HEK293 (cell line): ENCODE data around the gene AGRP.

GRCh38 chr16:67436243-67437335 lies 5.7 kb downstream of the HSD11B2 start:
- PRO-cap, result no peak
- RRBS, 2 experiments, result no CpG with 5 or more reads among the region's 35 CpGs

DNA sequence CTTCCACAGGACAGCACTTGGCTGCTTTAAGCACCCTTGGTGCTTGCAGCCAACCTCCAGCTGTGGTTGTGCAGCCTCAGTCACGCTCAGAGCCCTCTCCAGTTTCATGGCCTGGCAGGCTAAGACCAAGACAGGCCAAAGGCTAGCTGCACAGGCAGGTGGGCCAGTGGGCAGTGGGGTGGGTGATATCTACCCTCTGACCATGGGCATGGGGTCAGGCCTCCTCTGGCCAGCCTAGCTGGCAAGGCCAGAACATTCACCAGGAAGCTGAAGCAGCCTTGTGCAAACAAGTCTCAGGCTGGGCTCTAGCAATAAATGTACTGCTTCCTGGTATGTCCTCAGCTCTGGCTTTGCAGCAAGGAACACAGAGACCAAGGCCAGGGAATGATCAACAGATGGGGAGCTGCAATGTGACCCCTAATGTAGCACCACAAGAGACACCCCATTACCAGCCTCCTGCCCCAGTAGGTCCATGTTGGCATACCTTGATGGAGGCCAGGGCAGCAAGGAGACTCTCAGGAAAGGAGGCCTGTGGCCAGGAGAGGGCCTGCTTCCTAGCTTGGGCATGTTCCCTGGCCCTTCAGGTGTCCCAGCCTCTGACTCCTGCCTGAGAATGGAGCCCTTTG lies 20.9 kb downstream of the HSD11B2 start:
- PRO-cap, result no peak
- RRBS, 2 experiments, result no CpG with 5 or more reads among the region's 1 CpG

DNA sequence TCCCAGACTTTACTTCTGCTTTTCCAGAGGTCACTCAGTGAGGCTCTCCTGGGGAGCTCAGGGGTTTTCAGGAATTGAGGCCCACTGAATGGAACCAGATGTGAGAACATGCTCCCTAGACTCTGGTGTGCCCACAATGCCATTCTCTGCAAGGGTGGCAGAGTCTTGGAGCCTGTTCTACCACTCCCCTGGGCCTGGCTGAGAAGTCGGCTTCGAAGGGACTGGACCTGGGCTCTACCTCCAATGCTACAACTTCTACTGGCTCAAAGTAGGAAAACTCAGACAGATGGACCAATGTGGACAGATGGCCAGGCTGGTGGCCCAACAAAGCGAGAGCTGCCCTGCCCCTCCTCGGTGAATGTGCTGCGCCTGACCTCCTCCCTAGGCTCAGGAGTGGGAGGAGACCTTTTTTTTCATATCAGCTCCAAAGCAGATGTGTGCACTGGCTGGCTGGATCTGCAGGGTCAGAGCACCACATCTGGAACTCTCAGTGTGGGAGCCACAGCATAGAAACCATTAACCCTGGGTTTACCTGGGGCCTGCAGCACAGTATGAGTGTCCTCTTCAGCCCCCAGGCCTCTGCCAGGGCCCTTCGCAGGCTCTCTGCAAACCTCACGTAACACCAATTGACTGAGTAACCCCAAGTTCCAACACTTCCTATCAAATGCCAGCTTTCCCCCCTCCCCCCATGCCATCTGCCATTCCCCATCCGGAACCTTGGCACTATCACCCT lies 20.8 kb downstream of the ATP6V0D1 start:
- PRO-cap, result no peak
- RRBS, 2 experiments, result no CpG with 5 or more reads among the region's 8 CpGs

DNA sequence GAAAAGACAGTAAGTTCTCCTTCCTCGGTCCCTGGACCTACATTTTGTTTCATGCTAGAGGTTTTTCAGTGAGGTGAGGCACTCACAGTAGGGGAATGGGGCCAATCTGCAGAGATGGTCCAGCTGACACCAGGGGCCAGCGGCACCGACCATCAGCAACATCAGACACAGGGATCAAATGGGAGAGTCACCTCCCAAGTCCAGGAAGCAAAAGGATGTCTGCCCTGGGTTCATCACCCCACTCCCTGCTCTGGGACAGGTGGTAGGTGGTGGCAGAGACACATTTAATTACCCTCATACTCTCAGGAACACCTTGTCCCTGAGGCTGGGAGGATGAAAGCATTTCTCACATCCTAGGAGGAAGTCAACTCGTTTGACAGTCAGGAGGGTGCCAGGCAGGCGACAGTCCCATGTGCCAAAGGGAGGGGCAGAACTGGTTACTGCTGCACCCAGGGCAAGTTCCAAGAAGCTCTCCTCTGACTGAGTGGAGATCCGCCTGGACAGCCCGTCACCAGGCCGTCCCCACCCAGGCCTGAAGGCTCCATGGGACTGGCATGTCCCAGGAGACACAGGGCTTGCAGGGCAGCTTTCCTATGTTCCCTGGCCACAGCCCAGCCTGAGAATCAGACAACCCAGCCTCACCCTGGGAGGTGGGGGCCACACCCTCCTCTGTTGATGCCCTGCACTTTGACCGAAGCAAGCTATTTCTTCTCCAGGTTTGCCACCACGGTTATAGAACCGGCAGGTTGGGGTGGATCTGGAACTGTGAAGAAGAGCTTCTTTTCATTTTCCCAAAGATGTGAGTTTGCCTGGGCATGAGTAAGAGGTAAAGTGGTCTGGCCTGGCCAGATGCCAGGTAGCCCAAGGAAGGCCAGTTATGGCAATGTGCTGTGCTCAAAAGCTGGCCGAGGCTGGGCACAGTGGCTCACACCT lies 19.1 kb downstream of the ATP6V0D1 start:
- PRO-cap, result no peak
- RRBS, 2 experiments, result no CpG with 5 or more reads among the region's 12 CpGs

- PRO-cap, result no peak
- RRBS, 2 experiments, result no CpG with 5 or more reads among the region's 10 CpGs
Measured at GRCh38 chr16:67483271-67483764, at the start of gene AGRP. Gene AGRP (minus strand): TSS chr16:67483547.

DNA sequence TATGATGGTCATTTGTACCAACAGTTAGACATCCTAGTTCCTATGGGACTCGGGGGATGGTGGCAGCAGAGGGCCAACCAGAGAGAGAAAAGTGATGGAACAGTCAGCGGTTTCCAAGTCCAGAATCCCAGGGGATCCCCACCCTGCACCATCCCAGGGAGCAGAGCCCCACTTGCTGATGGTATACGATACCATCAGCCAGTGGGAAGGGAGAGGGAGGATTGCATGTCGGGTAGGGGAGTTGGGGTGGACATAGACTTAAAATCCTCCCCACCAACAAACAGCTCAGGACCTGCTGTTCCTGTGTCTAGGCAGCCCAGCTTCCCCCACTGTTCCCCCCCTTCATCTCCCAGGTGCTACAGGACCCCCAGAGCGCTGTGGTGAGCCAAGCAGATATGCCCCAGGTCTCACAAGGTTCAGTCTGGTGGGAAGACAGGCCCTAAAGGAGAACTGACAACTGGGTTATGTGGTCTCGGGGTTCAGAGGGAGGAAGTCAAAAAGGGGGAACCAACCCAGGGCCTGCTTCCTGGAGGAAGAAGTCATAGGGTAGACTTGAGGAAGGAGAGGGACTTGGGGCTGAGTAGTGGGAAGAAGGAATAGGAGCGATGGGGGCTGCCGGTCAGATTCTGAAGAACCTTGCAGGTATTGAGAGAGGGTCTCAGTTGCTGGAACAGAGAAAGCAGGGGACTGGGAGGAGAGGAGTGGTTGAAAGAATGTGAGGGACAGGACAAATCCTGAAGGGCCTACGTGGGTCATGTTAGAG lies 2.5 kb downstream of the RIPOR1 start:
- PRO-cap, result no peak
- RRBS, 2 experiments, result no CpG with 5 or more reads among the region's 9 CpGs

DNA sequence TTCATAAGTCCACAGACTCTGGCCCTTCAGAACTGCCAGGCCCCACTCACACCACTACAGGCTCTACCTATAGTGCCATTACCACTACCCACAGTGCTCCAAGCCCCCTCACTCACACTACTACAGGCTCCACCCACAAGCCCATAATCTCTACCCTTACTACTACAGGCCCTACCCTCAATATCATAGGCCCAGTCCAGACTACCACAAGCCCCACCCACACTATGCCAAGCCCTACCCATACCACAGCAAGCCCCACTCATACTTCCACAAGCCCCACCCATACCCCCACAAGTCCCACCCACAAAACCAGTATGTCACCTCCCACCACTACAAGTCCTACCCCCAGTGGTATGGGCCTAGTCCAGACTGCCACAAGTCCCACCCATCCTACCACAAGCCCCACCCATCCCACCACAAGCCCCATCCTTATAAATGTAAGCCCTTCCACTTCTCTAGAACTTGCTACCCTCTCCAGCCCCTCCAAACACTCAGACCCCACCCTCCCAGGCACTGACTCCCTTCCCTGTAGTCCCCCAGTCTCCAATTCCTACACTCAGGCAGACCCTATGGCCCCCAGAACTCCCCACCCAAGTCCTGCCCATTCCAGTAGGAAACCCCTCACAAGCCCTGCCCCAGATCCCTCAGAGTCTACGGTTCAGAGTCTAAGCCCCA lies 13.9 kb downstream of the RIPOR1 start:
- PRO-cap, result no peak
- RRBS, 2 experiments, result no CpG with 5 or more reads among the region's 1 CpG

DNA sequence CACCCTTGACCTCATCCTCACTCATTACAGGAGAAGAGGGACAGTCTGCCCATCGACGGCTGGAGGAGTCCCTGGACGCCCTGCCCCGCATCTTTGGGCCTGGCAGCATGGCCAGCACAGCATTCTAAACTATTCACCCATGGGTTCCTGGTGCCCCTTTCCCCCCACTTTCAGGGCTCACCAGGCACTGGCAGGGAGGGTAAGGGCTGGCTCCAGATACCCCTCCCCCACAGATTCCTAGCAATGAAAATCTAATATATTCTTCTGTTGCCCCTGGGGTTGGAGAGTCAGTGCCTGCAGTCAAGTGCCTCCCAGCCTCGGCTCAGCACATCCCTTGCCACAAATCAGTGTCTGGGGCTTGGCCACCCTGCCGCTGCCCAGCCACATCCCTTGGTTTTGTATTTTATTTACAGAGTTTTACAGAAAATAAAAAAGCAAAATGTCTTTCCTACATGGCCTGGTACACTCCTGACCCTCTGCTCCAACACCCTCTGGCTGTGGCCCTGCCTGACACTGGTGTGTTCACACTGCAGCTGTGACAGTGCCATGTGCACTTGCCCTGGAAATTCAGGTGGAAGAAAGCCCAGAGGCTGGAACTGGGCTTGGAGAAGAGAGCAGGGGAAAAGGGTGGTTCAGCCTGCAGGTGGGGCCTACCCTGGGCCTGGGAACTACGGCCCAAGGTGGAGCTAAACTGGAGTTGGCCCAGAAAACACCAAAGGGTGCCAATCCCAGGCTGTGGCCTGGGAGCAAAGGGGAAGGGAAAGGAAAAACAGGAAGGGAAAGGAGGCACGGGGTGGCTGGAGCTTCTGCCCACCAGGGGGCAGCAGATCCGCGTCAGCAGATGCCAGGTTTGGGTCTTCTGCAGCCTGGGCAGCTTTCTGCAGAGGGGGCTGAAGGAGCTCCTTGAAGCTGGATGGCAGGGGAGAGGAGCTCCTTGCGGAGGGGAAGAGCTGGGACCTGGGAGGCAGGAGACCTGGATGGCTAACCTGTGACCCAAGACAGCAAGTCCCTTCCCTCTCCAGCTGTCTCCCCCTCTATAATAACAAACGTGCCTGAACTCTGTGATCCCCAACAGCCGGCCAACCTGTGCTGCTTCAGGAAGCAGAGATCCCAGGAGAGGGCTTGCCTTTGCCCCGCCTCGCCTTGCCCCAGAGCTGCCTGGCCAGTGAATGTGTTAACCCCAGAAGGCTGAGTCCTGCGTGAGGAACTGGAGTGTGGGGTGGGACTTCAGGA lies 15.6 kb upstream of the CTCF start:
- PRO-cap, result unidirectional peak, plus-strand start at position 883 of the sequence
- RRBS, 2 experiments, result no CpG with 5 or more reads among the region's 16 CpGs

DNA sequence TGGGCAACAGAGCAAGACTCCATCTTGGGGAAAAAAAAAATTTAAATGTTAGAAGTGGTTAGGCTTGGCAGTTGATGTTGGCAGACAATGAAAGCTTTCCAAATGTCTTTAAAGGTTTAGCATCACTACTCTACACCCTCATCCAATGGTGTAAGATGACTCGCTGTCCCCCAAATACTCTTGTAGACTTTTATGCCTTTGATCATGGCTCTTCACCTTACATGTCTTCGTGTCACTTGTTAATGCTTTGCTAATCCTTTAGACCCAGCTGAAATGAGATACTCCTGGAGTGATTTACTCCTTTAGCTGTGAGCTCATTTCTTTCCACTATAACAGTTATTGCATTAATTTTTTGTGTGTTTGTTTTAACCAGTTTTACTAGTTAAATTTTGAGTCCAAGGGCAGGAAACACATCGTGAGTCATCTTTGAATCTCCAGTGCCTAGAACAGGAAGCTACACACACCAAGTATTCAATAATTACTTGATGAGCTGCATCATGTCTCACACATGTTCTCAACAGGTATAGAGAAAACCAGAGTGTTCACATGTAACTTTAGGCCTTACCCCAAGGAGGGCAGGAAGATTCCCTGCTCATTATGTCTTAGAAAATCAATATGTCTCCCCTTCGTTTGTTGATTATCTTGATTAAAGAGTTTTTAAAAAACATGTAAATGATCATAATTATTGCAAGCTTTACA lies 6.5 kb upstream of the CTCF start:
- PRO-cap, result no peak
- RRBS, 2 experiments, result no CpG with 5 or more reads among the region's 4 CpGs

GRCh38 chr16:67562915-67563533 lies 698 bp downstream of the CTCF start:
- PRO-cap, result bidirectional peak, plus-strand start at chr16:67562774, minus-strand start at chr16:67563387
- RRBS, 2 experiments, result under 1 to 2% methylated on average over 26 to 27 of the region's 81 CpGs

GRCh38 chr16:67654300-67655035 lies 5.6 kb downstream of the ACD start:
- PRO-cap, result no peak
- RRBS, 2 experiments, result no CpG with 5 or more reads among the region's 37 CpGs

DNA sequence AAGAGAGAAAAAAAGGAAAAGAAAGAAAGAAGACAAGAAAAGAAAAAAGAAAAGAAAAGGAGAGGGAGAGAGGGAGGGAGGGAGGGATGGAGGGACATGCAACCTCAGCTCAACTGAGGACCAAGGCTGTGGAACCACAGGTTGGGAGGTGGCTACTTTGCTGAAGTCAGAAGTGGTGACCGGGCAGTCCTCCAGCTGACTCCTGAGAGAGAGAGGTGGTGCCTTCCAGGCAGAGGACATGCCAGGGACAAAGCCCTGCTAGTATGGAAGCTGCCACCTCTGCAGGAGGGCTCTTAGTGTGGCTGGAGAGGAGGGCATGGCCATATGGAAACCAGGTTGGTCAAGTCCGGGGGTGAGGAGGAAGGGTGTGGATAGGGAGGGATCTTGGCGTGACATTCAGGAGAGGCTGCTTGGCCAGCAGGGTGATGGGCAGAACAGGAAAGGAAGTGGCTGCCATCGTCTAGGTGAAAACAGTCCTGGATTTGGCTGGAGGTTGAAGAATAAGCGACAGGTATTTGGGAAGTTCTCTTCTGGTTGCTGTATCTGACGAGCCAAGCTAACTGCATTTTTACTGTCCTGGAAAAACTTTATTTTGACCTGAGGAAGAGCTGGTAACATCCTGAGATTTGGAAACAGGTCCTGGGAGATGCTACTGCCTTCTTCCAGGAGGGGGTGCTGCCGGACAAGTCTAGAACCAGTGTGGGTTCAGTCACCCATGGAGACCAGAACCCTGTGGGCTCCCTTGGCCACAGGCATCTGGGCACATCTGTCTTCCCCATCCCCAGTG lies 5.8 kb downstream of the C16orf86 start:
- PRO-cap, result no peak
- RRBS, 2 experiments, result no CpG with 5 or more reads among the region's 7 CpGs

GRCh38 chr16:67684723-67685384 lies 18.2 kb downstream of the C16orf86 start:
- PRO-cap, result no peak
- RRBS, 2 experiments, result no CpG with 5 or more reads among the region's 7 CpGs

DNA sequence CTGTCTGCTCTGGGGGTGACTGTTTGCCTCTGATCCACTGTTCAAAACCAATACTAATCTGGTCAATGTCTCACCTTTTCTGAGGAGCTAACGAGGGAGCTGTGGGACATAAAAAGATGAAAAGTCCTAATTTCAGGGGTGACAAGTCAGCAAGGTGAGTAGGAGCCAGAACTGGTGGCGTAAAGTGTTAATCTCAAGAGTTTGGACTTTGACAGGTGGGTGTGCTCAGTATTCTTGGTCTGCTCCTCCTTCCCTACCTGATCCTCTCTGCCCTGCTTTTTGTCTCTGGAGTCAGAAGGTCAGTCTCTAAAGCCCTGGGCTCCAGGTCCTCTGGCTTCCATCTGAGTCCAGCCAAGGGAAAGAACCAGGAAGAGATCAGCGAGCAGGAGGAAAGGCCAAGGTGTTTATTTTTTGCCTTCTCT lies 21.4 kb downstream of the GFOD2 start:
- PRO-cap, result no peak
- RRBS, 2 experiments, result no CpG with 5 or more reads among the region's 3 CpGs

DNA sequence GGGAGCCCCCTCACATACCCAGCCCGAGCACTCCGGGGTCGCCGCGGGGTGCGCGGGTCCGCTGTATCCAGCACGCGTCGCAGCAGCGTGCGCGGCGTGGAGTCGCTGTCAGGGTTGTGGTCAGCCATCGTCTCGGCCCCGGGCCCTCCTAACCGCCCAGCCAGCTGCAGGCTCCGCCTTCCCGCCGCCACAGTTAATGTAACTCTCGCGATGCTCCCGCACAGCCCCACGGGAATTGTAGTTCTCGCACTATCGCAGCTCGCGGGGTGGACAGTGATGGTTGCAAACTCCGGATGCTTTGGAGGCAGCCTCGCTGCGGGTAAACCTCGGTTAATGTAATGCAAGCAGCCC lies 8.4 kb upstream of the THAP11 start:
- PRO-cap, result bidirectional peak, plus-strand start at position 252 of the sequence, minus-strand start at position 150 of the sequence
- RRBS, 2 experiments, result under 1 to 1% methylated on average over 5 to 11 of the region's 35 CpGs

GRCh38 chr16:67862806-67863719 lies 9.8 kb upstream of the EDC4 start:
- PRO-cap, result no peak
- RRBS, 2 experiments, result no CpG with 5 or more reads among the region's 12 CpGs

- PRO-cap, result no peak
- RRBS, 2 experiments, result no CpG with 5 or more reads among the region's 4 CpGs
Measured at GRCh38 chr16:67868415-67868745, 4.5 kb upstream of the EDC4 start.

DNA sequence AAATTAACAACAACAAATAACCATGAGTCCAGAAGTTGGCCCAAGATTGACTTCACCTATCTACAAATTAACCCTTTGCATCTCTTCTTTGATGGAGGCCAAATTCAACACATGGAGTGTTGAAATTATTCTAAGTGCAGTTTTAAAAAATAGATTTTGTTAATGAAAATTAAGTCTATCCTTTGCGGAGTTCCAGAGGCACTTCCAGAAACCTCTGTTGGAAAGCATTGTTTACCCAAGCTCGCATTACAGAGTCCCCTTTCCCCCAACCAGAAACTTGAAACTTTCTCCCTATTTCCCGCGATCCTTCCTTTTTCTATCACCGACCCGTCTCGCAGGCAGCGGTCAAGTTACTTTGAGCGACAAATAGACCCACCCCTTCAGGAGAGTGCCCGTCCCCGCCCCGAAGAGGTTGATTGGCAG lies 326 bp upstream of the PSKH1 start:
- PRO-cap, result bidirectional peak, plus-strand start outside the sequence, minus-strand start at position 352 of the sequence
- RRBS, 2 experiments, result no CpG with 5 or more reads among the region's 12 CpGs

GRCh38 chr16:67917103-67917763 lies 14.4 kb downstream of the CTRL start:
- PRO-cap, result no peak
- RRBS, 2 experiments, result no CpG with 5 or more reads among the region's 6 CpGs

- PRO-cap, result no peak
- RRBS, 2 experiments, result no CpG with 5 or more reads among the region's 29 CpGs
Measured at GRCh38 chr16:67939094-67940108, 2.8 kb upstream of the PSMB10 start.